ENCODE measurements around a stretch of chr6.

- RRBS = no CpG with 5 or more reads among the region's 5 CpGs
Measured at GRCh38 chr6:149822923-149823554, 41.1 kb downstream of the LRP11 start.

GRCh38 chr6:149854901-149855468 is 9.2 kb downstream of the LRP11 start:
- RRBS = no CpG with 5 or more reads among the region's 5 CpGs

DNA sequence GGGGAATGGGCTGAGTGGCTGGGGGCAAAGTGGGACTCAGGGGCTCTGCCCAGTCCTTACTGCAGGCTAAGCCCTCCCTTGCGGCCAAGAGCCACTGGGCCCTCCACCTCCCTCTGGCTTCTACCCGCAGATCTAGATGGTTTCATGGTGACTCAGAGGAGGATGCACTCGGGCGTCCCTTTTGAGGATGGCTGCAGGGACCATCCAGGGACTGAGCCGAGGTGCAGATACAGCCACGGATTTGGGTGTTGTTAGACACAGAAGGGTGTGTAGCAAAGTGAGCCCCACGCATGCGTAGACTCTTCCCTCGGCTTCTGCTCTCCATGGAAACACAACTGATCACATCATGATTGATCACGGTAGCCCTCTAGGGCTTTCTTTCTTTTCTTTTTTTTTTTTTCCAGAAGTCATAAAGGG is 661 bp upstream of the ULBP1 start:
- RRBS = no CpG with 5 or more reads among the region's 10 CpGs

GRCh38 chr6:150117841-150118125 is 25.1 kb upstream of the PPP1R14C start:
- RRBS = no CpG with 5 or more reads among the region's 9 CpGs

DNA sequence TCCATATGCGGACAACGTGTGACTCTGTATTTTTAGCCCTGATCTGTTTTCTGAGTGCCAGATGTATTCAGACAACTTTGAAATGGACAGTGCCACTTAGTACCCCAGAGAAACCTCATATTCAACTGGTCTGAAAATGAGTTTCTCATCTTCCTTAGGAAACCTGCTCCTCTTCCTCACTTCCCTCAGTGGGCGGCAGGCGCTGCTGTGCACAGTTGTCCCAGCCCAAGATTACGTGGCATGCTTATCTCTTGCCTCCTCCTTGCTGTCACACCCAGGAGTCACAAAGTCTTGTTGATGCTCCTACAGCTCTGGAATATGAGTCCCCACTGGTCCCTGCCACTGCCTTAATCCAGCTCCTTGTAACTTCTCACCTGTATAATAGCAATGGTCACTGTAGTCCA is 8.3 kb downstream of the PPP1R14C start:
- RRBS = no CpG with 5 or more reads among the region's 5 CpGs

- RRBS = no CpG with 5 or more reads among the region's 7 CpGs
Measured at GRCh38 chr6:150154268-150154917, 11.5 kb downstream of the PPP1R14C start.

GRCh38 chr6:150191400-150192130 is 48.7 kb downstream of the PPP1R14C start:
- RRBS = no CpG with 5 or more reads among the region's 4 CpGs

- RRBS = no CpG with 5 or more reads among the region's 5 CpGs
Measured at GRCh38 chr6:150248545-150249055, 105.8 kb downstream of the PPP1R14C start.

GRCh38 chr6:150269363-150270345 is 99.2 kb upstream of the IYD start:
- RRBS = no CpG with 5 or more reads among the region's 12 CpGs

DNA sequence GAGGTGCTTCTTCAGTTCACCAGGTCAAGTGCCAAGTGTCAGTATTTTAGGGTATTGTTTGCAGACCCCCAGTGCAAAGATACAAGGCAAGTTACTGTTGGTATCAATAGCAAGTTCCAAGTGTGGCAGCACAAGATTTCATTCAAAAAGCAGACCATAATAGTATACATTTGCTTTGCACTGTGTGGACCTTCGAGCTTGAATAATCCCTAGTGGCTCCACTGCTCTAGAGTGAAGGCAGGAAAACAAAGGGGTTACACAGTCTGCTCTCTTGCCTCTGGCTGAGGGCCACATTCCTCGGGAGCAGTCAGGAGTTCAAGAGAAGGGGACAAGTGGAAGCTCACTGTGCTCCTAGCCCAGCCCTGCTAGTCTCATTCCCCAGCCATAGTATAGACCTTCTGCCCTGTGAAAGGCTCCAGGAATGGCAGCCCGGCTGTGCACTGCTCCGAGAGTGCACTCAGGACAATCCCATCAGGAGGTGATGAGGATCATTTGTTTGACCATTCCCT is 8.3 kb downstream of the IYD start:
- RRBS = no CpG with 5 or more reads among the region's 4 CpGs

GRCh38 chr6:150418106-150418802 is 49.4 kb downstream of the IYD start:
- RRBS = no CpG with 5 or more reads among the region's 10 CpGs

DNA sequence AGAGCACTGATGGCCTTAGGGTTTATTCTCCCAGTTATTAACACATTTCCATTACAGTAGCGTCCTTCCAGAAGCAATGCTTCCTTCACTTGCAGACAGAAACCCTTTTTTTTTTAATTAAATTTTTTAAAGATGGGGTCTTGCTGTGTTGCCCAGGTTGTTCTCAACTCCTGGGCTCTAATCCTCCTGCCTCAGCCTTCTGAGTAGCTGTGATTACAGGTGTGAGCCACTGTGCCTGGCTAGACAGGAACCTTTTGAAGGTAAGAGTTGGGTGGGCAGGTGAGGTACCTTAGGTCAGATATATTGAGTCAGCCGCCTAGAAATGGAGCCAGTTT is 79.6 kb downstream of the IYD start:
- RRBS = no CpG with 5 or more reads among the region's 2 CpGs

DNA sequence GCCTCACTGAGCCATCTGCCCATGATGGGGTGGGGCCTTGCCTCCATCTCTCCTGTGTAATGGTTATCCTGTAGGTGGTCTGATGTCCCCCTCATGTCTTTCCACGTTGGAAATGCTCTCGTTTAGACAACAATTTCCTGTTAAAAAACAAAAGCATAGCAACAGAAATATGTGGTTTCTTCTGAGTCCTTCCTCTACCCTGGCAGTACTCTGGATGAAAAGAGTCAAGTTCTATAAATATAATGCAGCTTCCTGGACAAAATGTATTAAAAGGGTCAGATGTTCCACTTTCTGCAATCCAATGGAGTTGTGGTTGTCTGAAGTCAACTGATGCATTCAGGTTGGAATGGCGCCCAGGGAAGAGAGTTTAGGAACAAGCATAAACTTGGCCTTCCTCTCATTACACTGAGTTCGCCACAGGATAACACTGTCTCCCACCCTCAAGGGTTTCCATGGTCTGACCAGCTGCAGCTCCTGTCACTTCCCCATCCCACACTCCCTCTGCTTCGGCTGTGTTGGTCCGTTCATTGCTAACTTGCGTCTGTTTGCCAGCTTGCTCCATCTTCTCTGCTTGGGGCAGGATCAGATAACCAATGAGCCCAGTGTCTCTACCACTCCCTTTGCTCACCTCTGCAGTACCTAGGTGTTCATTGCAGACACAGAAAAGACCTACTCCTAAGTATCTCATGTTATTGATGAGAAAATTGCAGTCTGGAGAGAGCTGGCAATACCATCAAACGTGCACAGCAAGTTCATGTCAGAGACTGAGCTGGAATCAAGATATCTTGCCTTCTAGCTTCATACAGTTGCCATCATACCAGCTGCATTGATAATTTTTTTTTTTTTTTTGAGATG is 66.5 kb downstream of the PLEKHG1 start:
- RRBS = no CpG with 5 or more reads among the region's 8 CpGs

DNA sequence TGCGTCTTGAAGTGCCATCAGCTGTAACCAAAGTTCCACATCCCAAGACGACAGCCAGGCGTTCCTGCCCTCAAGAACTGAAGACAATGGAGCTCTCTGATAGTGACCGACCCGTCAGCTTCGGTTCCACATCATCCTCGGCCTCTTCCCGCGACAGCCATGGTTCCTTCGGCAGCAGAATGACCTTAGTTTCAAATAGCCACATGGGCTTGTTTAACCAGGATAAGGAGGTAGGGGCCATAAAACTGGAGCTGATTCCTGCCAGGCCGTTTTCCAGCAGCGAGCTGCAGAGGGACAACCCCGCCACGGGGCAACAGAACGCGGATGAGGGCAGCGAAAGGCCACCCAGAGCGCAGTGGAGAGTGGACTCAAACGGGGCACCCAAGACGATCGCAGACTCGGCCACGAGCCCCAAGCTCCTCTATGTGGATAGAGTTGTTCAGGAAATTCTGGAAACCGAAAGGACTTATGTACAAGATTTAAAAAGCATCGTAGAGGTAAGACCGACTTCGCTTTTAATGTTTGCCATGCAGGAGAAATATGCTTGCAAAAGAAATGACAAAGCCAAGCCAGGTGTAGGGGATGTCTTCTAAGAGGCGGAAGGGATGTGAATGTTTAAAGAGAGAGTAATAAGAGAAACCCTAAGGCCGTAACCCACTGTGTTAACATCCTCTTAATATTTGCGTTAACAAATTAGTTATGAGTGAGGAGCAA is 131.7 kb upstream of the MTHFD1L start:
- RRBS = no CpG with 5 or more reads among the region's 30 CpGs

DNA sequence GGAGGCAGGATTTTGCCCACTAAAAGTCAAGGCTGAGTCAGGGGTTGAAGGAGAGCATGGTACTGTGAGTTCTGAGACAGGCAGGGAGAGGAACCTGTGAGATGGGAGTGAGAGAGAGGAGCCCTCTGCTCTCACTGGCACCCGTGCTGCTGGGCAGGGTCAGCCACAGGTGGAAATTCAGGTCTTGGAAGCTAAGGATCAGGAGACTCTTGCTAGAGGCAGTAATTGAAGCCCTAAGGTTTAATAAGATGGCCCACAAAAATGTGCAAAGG is 53.5 kb upstream of the MTHFD1L start:
- RRBS = no CpG with 5 or more reads among the region's 1 CpG

DNA sequence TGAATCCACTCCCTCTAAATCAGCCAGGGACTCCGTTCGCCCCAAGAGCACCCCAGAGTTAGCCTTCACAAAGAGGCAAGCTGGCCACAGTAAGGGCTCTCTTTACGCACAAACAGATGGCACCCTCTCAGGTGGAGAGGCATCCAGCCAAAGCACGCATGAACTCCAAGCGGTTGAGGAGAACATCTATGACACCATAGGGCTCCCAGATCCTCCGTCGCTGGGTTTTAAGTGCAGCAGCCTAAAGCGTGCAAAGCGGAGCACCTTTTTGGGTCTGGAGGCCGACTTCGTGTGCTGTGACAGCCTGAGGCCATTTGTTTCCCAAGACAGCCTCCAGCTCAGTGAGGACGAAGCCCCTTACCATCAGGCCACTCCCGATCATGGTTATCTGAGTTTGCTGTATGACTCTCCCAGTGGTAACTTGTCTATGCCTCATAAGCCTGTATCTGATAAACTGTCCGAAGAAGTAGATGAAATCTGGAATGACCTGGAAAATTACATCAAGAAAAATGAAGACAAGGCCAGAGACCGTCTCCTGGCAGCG is 34.3 kb upstream of the MTHFD1L start:
- RRBS = no CpG with 5 or more reads among the region's 16 CpGs

DNA sequence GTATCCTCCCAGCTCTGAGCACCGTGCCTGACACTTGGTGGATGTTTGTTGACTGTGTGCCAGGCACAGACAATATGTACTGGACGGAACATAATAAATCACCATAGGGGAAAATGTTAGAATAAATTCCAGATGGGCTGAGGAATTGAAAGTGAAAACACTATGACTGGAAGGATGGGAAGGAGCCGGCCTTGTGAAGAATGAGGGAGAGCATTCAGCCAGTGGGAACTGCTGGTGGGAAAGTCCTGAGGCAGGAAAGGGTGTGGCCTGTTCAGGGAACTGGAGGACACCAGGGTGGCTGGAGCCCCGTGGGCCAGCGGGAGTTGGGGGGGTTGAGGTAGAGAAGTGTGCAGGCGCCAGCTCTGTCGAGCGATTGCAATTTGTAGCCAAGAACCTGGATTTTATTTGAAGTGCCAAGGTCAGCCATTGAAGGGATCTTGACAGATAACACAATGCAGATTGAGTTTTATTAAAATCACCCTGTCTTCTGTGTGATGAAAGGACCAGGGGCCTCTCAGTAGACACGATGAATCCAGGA is 75.5 kb downstream of the MTHFD1L start:
- RRBS = no CpG with 5 or more reads among the region's 9 CpGs

GRCh38 chr6:151004403-151004910 is 139.0 kb downstream of the MTHFD1L start:
- RRBS = no CpG with 5 or more reads among the region's 7 CpGs

GRCh38 chr6:151024887-151025478 is 159.5 kb downstream of the MTHFD1L start:
- RRBS = no CpG with 5 or more reads among the region's 18 CpGs

DNA sequence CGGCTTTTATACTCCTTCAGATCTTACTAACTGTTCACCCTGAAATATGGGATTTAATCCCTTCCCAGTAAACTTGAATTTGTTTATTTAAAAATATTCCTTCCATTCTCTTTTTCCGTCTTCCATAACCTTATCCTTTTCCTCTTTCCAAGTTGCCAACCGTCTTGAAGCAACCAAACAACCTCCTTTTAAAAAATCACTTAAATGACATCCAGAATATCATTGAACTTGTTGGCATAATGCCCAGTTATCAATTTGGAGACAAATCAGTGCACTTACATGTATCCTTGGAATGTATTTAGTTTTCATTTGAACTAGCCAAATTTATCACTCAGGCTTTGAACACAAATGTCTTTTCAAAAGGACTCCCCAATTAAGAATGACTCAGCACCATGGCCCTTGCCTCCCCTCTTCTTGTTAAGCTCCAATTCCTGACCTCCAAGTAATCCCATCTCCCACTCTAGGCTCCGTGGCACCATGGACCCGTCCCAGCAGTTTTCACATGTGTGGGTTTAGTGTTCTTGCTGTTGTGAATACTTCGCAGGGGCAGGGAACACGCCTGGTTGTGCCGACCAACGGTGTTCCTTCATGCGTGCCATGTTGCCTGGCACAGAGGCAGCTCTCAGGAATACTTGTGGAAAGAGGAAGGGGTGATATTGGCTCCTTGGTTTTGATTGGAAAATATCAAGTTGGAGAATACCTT is 2.6 kb downstream of the AKAP12 start:
- RRBS = no CpG with 5 or more reads among the region's 10 CpGs